ENCODE data around the gene MAP2K3.

DNA sequence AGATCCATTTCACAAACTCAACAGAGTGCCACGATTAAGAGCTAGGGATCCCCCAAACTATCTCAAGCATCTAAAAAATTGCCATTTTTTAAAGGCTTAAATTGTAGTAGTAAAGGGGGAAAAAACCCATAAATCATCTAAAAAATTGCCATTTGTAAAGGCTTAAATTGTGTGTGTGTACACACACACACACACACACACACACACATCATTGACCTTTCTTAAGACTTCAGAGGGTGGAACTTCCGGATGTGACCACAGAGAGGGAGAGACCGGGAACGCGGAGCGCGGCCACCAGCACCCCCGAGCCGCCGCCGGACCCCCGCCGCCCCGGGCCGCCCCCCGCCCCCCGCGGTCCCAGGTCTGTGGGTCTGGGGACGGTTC is 9.1 kb downstream of the CDRT15L2 start:
- PRO-cap = unidirectional peak, plus-strand start at position 258 of the sequence
- RAMPAGE, long total RNA, 3 experiments = no peak in any of the 3 experiments

DNA sequence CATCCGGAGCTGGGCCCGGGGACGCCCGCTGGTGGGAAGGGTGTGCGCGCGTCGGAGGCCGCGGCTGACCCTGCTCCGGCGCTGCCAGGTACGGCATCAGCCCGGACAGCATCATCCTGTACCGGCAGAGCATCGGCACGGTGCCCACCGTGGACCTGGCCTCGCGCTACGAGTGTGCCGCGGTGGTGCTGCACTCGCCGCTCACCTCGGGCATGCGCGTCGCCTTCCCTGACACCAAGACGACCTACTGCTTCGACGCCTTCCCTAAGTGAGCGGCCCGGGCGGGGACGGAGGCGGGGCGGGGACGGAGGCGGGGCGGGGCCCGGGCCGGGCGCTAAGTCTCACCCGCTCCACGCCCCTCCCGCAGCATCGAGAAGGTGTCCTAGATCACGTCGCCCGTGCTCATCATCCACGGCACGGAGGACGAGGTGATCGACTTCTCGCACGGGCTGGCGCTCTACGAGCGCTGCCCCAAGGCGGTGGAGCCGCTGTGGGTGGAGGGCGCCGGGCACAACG is 199.1 kb downstream of the USP22 start:
- PRO-cap = unidirectional peak, minus-strand start at position 240 of the sequence
- RAMPAGE, long total RNA, 3 experiments = no peak in any of the 3 experiments

GRCh38 chr17:20867728-20868391 is 175.0 kb downstream of the USP22 start:
- PRO-cap = no peak
- RAMPAGE, long total RNA, 3 experiments = no peak in any of the 3 experiments

- PRO-cap = no peak
- RAMPAGE, long total RNA, 3 experiments = no peak in any of the 3 experiments
Measured at GRCh38 chr17:21001315-21002493, 41.1 kb downstream of the USP22 start.

DNA sequence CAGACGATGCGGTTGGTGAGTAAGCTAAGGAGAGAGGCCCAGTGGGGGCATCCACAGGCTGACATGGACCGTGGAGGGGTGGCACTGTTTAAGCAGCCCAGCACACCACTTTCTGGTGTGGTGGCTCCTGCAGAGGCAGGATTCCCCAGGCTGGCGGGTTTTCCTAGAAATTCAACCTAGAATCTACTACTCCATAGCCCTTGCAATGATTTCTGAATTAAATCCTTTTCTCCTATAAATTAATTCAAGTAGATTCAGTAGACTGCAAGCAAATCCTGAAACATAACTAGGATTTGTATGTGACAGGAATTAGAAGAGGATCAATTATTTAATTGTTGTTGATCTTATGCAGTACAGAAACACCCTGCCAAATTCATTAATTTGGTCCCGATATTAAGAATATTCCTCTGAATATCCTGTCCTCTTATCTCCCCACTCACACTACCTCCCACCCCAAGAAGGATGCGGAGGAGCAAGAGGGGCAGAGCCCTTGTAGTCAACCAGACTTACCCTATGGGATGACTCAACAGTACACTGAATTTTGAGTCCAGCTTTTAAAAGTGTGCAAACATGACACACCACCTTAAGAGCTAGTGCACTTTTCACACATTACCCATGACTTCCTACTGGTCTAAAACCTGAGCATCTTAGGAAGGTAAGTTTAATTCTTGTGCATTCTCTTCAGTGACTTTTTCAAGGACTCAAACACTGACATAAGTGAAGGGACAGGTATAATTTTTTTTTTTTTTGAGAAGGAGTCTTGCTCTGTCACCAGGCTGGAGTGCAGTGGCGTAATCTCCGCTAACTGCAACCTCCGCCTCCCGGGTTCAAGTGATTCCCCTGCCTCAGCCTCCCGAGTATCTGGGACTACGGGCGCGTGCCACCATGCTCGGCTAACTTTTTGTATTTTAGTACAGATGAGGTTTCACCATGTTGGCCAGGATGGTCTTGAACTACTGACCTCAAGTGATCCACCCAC is 9.5 kb downstream of the USP22 start:
- PRO-cap = no peak
- RAMPAGE, long total RNA, 3 experiments = no peak in any of the 3 experiments

DNA sequence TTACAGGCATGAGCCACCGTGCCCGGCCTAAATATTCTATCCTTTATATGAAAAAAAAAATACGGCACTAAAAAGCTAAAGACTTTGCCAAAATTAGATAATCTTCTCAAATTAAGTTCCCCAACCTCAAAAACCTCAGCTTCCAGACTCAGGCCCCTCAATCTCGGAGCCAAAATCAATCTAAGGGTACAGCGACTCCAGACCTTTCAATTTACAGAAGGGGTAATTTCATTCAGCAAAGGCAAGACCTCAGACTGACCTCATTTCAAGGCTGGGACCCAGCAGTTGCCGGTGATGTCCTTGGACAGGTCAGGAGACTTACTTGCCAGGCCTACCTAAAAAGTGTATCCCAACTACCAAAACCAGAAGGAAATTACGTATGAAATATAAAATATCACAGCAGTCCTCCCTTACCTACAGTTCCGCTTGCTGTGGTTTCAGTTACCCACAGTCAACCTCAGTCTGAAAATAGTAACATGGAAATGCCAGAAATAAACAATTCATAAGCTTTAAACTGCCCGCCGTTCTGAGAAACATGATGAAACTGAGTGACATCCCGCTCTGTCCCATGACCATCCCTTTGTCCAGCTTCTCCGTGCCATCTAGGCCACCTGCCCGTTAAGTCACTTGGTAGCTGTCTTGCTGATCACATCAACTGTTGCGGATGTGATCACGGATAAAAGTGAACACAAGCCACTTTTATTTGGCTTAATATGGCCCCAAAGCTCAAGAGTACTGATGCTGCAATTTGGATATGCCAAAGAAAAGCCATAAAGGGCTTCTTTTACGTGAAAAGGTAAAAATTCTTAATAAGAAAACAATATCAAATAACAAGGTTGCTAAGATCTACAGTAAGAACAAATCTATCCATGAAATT is 8.6 kb downstream of the USP22 start:
- PRO-cap = no peak
- RAMPAGE, long total RNA, 3 experiments = no peak in any of the 3 experiments

- PRO-cap = no peak
- RAMPAGE, long total RNA, 3 experiments = no peak in any of the 3 experiments
Measured at GRCh38 chr17:21041862-21042109, 1.0 kb downstream of the USP22 start.

DNA sequence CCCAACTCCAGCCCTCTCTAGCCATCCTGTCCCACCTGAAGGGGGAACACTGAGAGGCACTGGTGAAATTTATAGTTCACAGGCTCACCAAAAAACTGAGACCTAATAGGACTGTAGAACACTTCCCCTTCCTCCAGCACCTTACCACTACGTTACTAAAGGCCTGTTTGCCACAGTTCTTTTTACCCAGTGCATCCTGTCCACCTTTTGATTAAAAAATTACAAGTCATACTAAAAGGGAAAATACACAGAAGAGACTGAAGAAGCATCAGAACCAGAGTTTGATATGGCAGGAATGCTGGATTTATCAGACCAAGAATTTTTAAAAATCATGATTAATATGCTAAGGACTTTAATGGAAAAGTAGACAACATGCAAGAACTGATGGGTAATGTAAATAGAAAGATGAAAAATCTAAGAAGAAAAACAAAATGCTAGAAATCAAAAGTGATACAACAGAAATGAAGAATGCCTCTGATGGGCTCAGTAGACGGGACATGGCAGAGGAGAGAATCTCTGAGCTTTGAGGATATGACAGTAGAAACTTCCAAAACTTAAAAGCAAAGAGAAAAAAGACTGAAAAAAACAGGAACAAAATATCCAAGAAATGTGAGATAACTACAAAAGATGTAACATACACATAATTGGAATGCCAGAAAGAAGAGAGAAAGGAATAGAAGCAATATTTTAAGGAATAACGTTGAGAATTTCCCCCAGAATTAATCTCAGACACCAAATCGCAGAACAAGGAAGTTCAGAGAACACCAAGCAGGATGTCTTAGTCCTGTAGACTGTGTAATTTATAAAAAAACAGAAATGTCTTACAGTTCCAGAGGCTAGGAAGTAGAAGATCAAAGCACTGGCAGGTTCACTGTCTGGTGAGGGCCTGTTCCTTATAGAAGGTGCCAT is 26.3 kb downstream of the DHRS7B start:
- PRO-cap = no peak
- RAMPAGE, long total RNA, 3 experiments = no peak in any of the 3 experiments

DNA sequence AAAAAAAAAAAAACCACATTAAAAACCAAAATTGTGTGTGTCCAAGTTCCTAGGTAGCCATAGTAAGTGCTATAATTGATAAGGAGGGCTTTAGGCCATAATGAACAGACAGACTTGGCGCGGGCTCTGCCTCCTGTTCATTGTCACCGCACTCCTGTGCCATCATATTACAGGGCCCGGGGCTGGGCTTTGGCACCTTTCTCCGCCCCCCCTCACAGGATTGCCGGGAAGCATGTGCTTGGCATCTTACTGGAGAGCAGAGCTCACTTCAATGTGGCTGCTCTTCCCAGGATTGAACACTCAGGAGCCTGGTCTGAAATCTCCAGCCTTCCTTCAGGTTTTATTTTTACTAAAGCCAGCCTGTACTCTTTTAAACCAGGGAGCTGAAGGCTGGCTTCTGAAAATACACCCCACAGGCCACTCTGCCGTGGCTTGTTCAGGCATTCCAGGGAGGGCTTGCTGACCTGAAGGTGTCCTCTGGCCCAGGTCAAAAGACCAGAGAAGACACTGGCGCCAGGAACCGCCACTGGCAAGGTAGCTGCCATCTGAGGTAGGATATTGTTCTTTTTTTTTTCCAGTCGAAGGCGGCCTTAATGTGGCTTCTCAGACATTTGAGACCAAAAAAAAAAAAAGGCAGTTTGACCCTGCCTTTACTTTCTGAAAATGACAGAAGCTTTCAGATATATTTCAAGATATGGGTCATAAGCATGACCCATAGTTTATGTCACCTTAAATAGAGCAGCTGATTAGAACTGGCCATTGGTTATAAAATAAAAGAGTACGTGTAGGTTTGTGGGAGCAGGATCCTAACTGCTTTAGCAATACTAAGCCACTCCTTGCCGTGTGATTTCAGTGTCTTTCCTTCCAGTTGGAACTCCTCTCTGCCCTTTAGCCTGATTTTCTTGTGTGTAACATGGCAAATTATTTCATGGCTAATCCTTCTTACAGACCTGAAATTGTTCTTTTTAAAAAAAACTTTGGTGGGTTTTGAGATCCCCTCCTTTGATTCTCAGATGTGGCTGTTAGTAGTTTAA is 39.5 kb downstream of the DHRS7B start:
- PRO-cap = no peak
- RAMPAGE, long total RNA, 3 experiments = no peak in any of the 3 experiments

DNA sequence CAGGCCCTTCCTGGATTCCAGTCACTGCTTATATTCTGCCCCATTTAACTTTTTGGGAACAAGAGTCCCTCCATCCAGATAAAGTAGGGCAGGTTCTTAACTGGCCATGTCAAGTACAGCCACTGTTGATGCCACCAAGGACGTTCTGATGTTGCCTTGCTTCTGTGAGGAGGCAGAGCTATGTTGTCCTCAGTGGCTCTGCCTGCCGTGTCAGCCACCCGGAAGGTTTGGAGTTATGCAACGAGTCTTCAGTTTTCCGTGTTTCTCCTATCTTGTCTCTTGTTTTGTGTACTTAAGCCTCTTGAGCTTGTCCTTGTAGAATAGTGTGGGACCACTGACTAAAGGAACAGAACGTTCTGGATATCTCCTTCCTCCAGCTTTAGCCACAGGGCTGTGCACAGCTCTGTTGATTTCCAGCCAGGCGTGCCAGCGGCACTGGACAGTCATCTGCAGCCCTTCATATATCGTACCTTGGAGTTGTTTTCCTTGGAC is 39.9 kb downstream of the TMEM11 start:
- PRO-cap = no peak
- RAMPAGE, long total RNA, 3 experiments = no peak in any of the 3 experiments

- PRO-cap = no peak
- RAMPAGE, long total RNA, 3 experiments = no peak in any of the 3 experiments
Measured at GRCh38 chr17:21197817-21198256, 16.1 kb downstream of the TMEM11 start.

GRCh38 chr17:21275733-21276521 is 8.6 kb upstream of the MAP2K3 start:
- PRO-cap = bidirectional peak, plus-strand start at chr17:21275963, minus-strand start at chr17:21275850
- RAMPAGE, long total RNA, 3 experiments = start-site peak on the minus strand in 1 of 3 experiments, at chr17:21275835-21275840 at its widest, 5 reads per replicate

DNA sequence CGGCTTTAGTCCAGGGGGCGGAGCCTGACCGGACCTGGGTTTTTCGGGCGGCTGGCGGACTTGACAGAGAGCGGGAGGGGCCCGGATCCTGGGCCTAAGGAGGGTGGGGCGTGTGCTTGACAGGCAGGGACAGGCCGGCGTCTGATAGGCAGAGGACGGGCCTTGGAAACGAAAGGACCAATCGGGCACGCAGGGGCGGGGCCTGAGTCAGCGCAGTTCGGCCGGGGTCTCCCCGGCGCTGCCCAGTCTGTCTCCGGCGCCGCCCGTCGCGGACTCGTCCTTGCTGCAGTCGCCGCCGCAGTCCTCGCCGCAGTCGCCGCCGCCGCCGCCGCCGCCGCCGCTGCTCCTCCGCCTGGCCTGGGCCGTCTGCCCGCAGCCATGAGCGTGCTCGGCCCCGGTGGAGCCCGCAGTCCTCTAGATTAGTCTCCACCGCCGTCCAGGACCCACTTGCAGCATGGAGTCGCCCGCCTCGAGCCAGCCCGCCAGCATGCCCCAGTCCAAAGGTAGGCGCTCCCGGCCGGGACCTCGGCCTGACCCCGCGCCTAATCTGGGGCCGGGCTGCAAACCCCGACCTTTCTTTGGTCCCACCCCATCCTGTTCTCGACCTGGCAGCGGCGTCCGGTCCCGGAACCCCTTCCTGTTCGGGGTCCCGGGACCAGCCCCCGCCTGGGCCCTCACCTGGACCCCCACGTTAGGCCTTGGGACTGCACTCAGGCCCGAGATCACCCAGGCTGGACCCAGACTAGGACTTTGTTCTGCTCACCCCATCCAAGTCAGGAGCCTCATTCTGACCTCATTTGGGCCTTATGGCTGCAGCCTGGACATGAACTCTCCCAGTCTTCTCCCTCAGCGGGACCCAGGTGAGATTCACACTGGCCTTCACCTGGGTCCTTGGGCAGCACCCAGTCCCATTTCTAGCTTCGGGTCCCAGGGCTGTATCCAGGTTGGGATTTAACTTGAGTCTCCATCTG is at the start of gene MAP2K3:
Gene MAP2K3 (plus strand): TSS at position 245 of the 971 bp plus-strand sequence.
- PRO-cap = bidirectional peak, plus-strand start at position 245 of the sequence, minus-strand start outside the sequence; unidirectional peak, minus-strand start at position 349 of the sequence
- RAMPAGE, long total RNA, 3 experiments = start-site peak on the plus strand in 1 of 3 experiments, centred at position 730 of the sequence, 5 reads per replicate

DNA sequence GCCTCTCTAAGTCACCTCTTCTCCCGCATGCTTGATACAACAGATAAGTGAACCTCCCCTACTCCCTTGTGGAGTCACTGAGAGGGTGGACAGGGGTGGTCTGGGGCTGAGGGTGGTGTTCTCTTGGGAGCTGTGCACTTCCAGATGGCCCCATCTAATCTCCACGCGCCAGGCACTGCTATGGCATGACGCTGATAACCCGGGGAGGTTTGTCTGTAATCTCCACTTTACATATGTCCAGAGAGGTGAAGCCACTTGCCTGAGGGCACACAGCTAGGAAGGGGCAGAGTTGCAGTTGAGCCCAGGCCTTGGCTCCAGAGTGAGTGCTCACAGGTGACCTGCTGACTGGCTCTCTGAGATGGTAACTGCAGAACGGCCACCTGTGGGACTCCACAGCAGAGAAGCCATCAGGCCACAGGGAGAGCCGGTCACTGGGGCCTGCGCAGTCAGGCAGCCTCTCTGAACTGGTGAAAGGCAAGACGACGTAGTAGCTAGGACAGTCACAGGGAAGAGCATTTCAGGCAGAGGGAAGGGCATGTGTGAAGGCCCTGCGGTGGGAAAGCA is 10.2 kb downstream of the MAP2K3 start:
- PRO-cap = no peak
- RAMPAGE, long total RNA, 3 experiments = no peak in any of the 3 experiments

DNA sequence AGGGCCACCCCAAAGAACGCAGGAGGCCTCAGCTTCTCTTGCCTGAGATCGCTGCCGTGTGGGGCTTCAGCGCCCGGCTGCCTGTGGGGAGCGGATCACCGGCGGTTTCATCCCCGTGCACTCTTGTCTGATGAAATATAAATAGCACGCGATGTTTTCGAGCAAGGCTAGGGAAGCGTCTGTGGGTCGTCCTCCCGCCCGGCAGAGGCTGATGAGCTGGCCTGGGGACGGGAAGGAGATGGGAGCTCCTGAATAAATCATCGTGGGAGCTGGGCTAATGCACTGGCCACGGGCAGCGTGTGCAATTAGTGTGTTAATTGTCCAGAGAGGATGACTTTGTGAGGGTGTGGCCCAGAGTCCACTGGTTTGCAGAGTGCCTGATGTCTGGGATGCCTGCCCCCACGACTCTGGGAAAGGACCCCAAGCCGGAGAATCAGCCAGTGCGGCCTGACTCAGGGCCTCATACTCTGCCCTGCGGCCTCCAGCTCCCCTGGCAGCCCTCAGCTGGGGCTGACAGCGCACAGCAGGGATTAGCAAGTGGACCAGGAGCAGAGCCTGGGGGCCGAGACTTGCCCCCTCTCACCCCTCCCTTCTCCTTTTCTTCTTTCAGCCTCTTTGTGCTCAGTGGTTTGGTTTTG is 21.3 kb downstream of the KCNJ12 start:
- PRO-cap = no peak
- RAMPAGE, long total RNA, 3 experiments = no peak in any of the 3 experiments

GRCh38 chr17:21612796-21613289 is 79.5 kb upstream of the KCNJ18 start:
- PRO-cap = no peak
- RAMPAGE, long total RNA, 3 experiments = no peak in any of the 3 experiments

DNA sequence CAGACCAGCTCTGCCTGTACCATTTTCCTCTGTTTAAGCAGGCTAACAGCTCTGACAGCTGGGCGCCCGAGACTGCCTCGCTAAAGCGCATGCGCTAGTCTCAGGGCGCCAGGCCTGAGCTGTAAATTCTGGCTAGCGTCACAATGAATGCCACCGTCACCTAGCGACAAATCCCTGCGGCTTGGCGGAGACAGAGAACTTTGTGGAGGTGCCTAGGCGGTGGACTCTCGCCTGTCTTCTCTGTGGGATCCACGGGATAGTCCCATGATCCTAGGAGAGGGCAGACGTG is 573.9 kb downstream of the KCNJ18 start:
- PRO-cap = no peak
- RAMPAGE, long total RNA, 3 experiments = no peak in any of the 3 experiments

DNA sequence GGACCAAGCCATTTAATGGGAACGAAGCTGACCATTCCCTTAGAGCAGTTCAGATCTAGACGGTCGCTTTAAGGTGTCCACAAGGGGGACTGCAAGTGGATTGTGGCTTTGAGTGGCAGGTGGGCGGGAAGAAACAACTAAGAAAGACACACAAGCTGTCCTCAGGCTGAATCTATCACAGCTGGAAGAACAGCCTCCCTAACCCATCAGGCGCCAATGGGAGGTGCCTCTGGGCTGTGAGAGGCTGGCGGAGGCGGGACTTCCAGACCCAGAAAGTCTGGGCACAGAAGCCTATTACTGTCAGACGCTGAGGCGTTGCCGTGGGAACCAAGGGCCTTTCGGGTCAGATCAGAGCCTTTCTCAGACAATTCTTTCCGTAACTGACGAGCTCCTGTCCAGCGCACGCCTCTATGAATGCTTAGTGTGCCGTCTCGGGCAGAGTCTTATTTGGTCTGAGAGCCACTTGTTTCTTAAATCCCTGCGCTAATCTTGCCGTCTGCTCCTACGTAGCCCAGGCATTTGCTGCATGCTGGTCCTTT is 618.4 kb downstream of the KCNJ18 start:
- PRO-cap = no peak
- RAMPAGE, long total RNA, 3 experiments = no peak in any of the 3 experiments

DNA sequence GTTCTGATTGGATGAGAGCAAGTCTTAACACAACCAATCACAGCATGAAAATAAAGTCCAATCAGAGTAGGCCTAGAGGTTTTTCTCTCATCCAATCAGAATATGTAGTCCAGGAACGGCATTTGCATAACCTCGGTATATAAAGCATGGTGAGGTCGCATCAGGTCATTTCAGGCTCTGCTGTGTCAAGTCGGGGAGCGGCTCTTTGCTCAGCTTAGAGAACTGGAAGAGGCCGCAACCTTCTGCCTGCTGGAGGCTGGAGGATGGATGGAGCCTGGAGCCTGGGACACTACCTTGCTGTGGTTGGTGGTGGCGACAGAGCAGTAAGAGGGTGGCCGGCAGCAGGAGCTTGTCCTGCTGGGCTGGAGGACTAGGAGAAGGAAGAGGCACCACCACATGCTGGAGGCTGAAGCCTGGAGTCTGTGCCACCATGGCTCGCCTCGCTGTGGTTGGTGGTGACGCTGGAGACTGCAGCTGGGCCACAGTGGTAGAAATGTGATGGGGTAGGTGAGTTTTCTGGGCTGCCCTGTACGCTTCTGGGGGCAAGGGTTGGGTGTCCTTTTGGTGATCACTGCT is 204.4 kb upstream of the WSB1 start:
- PRO-cap = no peak
- RAMPAGE, long total RNA, 3 experiments = no peak in any of the 3 experiments

DNA sequence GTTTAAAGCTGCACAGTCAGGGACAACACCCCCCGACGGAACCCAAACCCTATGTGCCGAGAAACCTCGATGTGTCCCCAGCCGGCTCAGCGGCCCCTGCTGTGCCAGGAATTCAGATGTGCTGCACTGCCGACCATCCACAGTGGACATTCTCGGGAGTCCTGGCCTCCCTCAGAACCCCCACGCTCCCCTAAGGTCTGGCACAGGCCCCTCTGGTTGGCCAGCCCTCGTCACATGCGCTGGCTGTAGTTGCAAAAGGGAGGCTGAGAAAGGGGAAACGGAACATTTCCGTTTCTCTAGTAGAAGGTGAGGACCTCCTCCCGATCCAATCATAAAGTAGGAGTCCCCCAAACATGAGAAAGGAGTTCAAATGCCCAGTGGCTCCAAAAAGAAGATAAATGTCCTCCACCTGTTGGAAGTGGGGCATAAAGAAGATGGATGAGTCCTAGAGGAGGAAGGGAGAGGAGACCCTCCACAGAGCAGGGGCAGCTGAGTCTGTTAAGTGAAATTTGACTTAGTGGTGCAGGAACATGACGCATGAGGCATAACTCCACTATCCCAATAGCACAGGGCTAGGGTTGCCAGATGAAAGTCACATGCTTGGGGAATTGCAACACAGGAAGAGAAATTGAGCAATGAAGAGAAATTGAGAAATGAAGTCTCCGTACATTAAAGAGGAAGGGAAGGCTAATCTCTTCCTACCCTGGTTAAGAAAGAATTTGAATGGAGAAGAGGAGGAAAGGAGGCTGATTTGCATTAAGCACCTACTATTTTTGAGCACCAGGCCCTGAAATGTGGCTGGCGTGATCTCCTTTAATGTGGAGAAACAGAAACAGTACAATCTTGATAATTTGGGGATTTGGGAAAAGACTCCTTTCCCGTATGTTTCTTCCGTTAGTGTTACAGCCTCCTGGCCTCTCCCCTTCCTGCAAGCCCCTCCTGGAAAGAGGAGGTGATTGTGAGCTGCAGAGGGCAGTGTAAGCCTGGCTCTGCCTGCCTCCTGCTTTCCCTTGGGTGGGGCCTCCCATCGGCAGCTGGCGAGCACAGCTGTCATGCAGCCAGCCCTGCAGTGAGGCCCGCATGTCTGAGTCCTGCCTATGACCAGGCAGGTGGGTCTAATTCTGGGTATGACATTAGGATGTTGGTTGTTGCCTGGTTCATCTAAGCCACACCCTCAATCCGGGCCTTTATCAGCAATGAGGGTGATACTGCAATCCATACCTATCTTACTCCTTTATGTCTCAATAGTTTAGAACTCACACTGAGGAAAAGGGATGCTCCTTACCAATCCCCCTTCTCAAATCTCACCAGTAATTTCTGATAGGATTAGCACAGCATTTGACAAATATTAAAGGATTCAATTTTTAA is 49.0 kb upstream of the WSB1 start:
- PRO-cap = bidirectional peak, plus-strand start at position 254 of the sequence, minus-strand start at position 192 of the sequence; bidirectional peak, plus-strand start at position 665 of the sequence, minus-strand start at position 500 of the sequence
- RAMPAGE, long total RNA, 3 experiments = no peak in any of the 3 experiments